ENCODE results near the genes ZNF304, ZNF773, ZNF154 and ZNF256.

- RRBS: no CpG with 5 or more reads among the region's 3 CpGs
Observed at GRCh38 chr19:57306475-57307249, 13.6 kb upstream of the ZNF543 start.

DNA sequence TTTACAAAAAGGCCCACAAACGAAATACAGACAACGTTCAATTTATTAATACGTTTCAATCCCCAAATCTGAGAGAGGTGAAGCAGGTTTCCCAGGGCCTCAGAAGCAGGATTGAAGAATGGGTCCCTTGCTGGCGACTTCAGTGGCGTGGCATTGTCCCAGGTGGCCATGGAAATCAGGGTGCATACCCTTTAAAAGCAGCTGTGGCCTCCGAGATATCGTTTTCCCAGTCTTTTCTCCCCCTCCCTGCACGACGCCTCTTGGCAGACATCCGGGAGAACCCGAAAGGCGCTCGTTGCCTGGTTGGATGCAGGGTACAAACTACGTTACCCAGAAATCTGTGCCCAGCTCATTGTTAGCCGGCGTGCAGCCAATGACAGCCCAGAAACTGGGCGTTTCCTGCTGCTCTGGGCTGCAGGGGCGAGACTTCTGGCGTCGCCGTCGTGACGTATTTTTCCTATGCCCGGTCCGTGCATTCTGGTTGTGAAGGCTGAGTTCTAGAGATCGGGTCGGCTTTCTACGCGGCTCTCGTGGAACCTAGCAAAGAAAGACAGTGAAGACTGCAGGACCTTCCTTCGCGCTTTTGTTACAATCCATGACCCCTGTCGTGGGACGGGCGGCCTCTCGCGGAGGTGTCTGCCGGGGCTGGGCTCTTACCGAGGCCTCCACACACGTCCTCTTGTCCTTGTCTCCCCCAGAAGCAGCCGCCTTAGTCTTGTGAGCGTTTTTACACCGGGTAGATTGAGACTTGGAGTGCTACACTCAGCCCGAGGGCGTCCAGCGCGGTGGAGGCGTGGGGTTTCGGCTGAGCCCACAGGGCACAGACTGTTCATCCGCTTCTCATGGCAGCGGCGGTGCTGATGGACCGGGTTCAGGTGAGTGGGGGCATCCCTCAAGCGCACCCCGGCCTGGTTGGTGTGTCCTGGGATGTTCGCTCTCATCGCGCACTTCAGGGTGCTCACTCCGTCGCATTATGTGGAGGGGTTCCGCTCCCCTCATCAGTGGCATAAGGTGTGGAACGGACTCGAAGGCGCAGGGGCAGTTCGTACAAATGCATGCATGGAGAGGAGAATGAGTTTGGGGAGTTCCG, at the start of gene ZNF304:
ZNF304 (plus strand) TSS at position 449 of the 1,090 bp plus-strand sequence.
- RRBS: 2% methylated on average over 23 of the region's 66 CpGs

- RRBS: no CpG with 5 or more reads among the region's 21 CpGs
Observed at GRCh38 chr19:57390195-57391039, 763 bp downstream of the ZNF548 start.

- RRBS: 3% methylated on average over 1 of the region's 6 CpGs
Observed at GRCh38 chr19:57434785-57435020, 422 bp upstream of the ZNF749 start.

GRCh38 chr19:57499612-57500281, at the start of gene ZNF773:
Gene ZNF773 (plus strand): TSS chr19:57499938.
- RRBS: 2% methylated on average over 23 of the region's 59 CpGs

DNA sequence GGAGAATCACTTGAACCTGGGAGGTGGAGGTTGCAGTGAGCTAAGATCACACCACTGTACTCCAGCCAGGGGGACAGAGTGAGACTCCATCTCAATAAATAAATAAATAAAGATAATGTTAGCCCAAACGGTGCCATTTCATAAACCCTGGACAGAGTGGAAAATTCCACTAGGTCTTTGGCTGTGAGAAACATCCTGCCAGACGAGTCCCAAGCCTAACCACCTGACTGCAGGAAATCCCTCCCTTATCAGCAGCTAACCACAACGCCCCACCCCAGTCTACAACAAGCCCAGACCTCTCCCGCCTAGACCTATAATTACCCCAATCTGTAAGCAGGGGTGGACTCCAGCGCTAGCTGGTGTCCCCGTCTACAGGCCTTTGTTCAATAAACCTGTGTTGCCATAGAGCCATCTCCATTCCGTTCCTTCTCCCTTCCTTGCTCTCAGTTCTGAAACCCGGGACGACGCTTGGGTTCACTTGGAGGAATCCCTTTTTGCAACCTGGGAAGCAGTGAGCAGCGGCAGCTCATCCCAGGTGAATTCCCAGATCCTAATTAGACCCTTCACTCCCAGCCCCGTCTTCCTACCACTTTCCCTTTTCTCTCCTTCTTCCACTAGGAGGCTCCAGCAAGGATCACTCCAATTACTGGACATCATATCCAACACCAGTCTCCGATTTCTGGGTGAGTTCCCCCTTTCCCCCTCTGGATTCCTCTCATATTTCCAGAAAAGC, 17.4 kb upstream of the ZSCAN4 start:
- RRBS: no CpG with 5 or more reads among the region's 13 CpGs

DNA sequence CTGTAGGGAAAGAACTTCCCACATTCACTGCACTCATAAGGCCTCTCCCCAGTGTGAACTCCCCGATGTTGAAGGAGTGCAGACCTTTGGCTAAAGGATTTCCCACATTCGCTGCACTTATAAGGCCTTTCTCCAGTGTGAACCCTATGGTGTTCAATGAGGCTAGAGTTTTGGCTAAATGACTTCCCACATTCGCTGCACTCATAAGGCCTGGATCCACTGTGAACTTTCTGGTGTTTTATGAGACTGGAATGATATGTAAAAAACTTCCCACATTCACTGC, 7.2 kb downstream of the ZNF154 start:
- RRBS: no CpG with 5 or more reads among the region's 3 CpGs

GRCh38 chr19:57708392-57709643, at the start of gene ZNF154:
Gene ZNF154 (minus strand): TSS chr19:57709204.
- RRBS: 56% methylated on average over 2 of the region's 73 CpGs

DNA sequence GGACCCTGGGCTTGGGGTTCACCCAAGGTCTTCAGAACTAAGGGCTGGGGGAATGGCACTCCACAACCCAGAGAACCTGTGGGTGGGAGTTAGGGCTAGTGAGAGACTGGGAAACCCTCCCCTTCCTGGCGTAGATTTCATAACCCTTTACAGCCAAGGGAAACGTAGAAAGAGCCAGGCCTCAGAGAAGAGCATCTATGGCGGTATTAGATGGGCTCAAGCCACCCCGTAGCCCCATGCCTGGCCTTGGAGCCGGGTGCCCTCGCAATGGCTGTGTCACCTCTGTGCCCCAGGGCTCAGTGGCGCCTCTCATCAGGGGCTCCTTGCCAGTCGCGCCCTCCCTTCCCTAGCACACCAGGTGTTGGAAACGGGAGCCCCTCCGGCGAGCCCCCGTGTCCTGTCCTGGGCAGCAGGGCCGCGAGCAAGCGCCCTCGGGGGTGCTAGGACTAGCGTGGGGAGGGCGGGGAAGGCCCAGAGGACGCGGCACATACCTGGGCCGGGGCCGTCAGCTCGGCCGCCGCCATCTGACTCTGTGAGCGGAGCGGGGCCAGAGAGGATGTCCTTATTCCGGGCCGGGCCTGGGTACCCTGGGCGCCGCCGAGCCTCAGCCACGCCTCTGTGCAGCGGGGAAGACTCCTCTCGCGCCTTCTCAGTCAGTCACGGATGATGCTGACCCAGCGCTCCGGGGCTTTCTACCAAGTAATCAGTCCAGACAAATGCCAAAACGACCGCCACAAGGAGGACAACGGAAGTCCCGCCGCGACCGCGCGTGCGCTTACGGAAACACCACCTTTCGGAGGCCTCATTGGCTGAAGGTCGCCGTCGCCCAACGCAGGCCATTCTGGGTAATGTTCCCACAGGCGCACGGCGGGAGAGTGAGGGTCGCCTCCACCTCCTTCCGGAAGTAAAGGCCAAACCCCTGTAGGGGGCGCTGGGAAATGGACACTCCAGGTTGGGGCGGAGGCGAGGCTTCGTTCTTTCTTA, at the start of gene ZNF256:
ZNF256 (minus strand) TSS at position 756 of the 984 bp plus-strand sequence.
- RRBS: 2% methylated on average over 23 of the region's 65 CpGs

DNA sequence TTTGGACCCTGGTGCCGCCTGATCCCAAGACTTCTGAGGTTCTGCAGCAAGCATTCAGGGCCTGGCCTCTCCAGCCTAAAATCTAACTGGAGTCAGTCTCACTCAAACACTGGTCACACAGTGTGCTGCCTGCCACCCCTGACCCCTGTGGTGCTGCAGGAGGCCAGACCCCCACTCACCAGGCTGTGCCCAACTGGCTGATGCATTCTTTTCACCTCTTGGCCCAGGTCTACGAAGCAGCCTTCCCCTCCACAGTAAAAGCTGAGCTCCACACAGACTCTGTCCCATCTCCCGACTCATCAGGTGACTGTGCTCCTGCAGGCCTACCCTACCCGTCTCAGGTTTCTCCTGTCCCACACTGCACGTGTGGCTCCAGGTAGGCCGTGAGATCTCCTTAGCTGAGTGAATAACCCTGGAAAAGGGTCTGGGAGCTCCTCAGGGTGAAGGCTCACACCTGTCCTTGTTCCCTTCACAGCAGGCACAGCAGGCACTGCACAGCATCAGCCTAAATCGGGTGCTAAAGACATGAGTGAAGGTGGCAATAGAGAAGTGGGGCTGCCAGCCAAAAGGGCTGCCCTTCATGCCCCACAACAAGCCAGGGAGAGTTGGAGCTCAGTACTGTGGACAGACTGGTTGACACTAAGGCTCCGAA, 3.5 kb downstream of the ZNF606 start:
- RRBS: no CpG with 5 or more reads among the region's 8 CpGs

DNA sequence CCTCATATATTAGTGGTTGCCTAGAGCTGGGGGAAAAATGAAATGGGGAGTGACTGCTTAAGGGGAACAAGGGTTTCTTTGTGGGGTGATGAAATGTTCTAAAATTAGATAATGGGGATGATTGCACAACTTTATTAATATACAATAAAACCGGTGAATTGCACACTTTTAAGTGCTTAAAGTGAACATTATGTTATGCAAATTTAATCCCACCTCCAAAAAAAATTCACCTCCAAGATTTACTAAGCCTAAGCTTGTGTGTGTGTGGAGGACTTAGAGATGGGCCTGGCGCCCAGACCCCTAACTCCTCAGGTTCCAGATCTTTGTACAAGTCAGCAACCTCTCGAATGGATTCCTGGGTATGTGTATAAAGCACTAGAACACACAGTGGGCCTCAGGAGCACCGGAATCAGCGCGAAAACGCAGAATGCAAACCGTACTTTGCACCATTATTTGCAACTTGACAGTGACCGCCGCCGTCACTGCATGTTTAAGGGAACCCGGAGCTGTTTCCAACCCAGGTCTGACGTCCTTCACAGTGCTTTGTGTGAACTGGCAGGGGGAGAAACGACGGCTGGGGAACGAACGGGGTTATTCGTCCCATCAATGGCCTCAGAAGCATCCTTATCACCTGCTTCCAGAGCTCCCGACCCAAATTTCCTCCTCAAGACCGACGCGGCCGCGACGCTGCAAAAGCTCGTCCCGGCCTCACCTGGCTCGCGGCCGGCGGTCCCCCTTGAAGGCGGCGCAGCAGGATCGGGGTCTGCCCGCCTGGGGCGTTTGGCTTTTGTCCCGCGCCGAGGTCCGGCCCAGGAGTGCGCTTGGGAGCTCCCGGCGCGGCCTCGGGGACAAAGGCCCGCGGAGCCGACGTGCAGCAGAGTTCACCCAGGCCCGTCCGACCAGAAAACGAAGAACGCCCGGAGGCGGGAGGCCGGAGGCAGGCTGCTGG, 662 bp downstream of the ZNF606 start:
- RRBS: 12% methylated on average over 32 of the region's 56 CpGs

GRCh38 chr19:58203872-58205132, 21.4 kb downstream of the ZNF274 start:
- RRBS: 98% methylated on average over 12 of the region's 73 CpGs

DNA sequence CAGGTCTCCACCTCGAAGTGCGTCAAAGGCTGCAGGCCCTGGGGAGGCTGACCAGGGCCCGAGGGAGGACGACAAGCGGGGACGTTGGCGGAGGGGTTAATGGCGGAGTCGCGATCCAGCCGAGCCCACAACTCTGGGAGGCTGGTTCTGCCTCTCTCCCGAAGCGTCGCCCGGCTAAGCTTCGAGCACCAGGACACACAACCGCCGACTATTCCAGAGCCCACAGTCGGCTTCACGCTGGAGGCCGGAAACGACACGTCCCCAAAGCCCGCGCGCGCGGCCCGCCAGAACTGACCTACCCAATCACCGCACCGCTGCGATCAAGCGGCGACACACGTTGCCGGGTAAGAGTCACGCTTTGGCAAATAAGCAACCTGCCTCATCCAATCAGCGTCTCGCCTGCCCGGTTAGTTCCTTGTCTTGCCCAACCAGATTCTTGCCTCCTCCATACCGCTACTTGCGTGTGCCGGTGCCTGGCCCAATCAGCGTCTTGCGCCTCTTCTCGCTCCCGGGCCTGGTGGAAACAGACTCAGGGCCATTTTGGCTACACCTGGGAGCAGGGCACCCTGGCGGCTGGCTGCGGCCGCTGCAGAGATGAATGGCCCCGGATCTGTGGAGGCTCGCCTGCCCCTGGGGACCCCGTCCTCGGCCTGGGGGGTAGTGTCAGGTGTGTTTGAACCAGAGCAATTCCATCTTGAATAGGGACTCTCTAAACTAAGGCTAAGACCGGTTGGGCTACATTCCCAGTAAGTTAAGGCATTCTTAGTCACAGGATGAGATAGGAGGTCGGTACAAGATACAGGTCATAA, 11.7 kb upstream of the ZNF544 start:
- RRBS: 93% methylated on average over 31 of the region's 56 CpGs

- RRBS: 91% methylated on average over 10 of the region's 12 CpGs
Observed at GRCh38 chr19:58217937-58218271, 10.8 kb upstream of the ZNF544 start.

DNA sequence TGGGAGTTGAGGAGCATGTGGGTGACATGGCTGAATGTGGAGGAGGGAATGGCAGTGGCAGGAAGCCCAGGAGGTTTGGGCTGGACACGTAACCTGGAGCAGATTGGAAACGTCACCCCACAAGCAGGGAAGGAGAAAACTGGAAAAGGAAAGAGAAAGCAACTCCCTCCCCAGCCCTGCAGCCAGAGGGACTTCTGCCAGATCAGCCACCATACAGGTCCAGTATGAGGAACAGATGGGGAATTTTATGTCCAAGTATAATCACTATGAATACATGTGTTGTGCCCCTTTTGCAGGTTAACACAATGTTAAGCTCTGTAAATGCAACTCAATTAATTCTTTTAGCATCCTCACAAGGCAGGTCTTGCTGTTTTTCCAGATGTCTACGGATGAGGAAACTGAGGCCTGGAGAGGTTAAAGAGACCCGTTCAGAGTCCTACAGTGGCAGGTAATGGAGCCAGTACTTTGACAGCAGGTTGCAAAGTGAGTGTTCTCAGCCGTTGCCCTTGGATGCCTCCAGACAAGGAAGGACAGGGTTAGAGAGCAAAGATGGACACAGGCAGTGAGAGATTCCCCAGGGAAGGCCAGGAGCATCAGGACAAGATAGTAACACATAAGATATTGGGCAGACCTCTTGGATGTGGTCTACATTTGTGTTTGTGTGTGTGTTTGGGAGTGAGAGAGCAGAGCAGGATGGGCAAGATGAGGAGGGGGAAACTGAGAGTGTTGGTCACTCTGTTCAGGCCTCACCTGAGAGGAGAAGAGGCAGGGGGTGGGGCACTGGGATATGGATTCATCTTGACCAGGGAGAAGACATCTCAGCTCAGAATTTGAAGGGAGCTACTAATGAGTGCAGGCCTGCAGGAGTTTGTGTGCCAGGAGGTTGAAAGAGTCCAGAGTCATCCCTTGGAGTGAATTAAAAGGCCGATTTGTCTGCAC, 1.6 kb downstream of the ZNF544 start:
- RRBS: no CpG with 5 or more reads among the region's 6 CpGs

DNA sequence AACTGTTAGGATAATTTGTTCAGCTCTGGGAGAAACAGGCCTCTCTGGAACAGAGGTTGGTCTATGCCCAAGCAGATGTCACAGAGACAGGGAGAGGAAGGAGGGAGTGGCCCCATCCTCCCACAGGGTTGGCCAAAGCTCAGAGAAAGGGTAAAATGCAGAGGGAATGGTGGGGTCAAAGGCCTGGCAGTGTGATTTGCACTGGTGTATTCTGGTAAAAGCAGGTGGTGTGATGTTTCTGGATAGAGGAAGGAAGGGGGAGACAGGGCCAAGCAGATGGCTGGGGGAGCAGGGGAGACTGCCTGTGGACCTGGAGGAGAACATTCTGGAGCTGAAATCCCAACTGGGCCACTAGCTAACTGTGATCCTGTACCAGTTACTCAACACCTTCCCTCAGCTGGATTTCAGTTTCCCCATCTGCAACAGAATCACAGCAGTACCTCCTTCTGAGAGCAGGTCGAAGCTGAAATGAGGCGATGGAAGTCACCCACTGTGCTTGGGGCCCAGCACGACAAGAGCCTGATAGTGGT, 9.5 kb downstream of the ZSCAN22 start:
- RRBS: no CpG with 5 or more reads among the region's 3 CpGs

DNA sequence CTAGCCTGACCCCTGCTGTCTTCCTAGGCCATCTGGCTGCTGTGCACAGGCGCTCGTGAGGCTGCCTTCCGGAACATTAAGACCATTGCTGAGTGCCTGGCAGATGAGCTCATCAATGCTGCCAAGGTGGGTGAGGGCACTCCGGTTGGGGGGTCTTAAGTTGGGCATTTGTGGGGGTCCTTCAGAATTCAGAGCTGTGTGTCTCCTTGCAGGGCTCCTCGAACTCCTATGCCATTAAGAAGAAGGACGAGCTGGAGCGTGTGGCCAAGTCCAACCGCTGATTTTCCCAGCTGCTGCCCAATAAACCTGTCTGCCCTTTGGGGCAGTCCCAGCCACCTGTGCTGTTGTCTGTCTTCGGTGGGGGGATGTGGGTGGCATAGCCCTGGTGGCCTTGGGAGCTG, 986 bp upstream of the RNF225 start:
- RRBS: 98% methylated on average over 1 of the region's 9 CpGs

DNA sequence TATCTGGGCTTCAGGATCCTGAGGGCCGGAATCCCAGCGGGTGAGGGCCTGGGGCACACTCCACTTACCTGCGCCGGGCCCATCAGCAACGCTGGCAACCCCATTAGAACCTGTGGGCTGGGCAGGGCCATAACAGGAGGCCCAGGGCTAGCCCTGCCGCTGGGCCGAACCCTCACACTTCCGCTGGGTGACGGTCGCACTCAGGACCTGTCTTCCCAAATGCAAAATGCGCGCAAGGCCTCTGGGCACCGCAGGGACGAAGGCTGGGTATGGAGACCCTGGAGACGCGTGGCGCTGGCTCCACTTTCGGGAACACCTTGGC, 301 bp downstream of the ZNF132 start:
- RRBS: 40% methylated on average over 4 of the region's 18 CpGs

- RRBS: no CpG with 5 or more reads among the region's 10 CpGs
Observed at GRCh38 chr19:58548244-58549013, 4.6 kb downstream of the TRIM28 start.

DNA sequence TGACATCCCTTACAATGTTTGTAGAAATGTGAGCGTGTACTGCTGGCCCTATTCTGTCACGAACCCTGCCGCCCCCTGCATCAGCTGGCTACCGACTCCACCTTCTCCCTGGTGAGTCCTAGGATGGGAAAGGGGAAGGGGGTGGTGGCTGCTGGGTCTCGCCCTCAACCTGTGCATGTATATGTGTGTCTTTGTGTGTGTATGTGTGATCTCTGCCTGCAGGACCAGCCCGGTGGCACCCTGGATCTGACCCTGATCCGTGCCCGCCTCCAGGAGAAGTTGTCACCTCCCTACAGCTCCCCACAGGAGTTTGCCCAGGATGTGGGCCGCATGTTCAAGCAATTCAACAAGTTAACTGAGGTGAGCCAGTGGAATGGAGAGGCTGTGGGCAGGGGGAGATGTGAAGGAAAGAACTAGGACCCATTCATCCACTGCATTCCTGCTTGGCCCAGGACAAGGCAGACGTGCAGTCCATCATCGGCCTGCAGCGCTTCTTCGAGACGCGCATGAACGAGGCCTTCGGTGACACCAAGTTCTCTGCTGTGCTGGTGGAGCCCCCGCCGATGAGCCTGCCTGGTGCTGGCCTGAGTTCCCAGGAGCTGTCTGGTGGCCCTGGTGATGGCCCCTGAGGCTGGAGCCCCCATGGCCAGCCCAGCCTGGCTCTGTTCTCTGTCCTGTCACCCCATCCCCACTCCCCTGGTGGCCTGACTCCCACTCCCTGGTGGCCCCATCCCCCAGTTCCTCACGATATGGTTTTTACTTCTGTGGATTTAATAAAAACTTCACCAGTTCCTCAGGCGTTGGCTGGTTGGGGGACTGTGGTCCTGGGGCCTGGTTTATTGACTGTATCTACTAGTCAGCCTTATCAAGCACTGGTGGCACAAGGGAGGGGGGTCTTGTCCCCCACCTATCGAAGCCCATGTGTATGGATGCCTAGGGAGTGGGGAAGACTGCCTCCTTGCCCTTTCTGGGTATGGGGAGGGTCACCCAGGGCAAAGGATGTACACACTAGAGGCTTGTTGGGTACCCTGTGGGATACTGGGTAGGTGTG, 4.7 kb downstream of the CHMP2A start:
- RRBS: no CpG with 5 or more reads among the region's 22 CpGs

Measured in HTR-8/SVneo (cell line).